ENCODE measurements around a stretch of chr2.

DNA sequence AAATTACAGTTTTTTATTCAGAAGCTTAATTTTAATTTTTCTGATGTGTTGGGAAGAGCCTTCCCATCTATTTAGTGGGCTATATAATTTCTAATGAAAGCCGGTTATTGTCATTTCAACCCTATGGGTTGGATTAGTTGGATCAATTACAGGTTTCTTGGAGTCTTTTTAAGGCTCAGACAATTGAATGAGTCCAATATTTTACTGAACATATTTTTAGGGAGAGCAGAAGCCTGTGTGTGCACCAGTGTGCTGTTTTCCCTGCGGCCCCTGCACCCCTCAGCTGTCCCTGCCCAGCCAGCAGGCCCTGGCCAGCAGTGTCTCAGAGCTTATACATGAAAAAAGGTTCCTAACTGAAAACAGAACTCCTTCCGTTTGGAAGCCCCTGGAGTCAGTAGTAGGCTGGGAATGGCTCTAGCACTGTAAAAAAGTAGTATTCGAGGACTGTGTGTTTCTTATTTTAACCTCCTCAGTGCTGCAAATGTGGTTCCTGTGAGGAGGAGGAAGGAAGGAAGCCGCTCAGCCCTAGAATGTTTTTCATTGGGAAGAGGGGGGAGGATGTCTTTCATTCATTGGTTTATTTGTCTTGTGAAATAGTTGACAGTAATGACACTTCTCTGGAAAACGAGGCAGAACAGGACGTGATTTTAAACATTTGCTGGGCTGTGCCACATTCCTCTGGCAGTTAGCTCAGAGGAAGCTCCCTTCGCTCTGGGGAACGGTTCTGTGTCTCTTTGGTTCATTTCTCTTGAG, 103.4 kb downstream of the SPTBN1 start:
- PRO-cap = no peak

DNA sequence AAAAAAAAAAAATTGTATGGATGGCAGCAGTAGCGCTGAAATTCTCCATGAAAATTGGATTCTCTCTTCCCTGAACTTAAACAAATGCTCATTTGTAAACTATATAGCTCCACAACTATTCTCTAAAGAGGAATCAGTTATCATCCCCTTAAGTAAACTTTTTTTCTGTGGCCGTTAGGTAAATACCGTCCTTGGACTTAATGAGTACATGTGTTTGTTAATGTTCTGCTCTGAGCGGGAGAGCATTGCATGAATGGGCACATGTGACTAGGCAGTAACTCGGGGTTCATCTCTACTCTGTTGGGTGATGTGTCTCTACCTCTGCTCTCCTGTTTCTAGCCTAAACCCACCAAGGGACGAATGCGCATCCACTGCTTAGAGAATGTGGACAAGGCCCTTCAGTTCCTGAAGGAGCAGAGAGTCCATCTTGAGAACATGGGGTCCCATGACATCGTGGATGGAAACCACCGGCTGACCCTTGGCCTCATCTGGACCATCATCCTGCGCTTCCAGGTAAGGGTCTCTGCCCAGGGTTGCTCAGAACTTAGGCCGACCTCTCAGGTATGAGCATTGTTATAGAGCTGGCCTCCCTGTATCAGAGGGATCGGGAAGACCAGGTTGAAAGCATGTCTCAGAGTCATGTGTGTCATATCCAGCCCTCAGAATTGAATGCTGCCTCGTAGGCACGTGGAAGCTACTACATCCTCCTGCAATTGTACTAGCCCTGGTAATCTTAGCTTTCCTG, 111.5 kb upstream of the EML6 start:
- PRO-cap = no peak

DNA sequence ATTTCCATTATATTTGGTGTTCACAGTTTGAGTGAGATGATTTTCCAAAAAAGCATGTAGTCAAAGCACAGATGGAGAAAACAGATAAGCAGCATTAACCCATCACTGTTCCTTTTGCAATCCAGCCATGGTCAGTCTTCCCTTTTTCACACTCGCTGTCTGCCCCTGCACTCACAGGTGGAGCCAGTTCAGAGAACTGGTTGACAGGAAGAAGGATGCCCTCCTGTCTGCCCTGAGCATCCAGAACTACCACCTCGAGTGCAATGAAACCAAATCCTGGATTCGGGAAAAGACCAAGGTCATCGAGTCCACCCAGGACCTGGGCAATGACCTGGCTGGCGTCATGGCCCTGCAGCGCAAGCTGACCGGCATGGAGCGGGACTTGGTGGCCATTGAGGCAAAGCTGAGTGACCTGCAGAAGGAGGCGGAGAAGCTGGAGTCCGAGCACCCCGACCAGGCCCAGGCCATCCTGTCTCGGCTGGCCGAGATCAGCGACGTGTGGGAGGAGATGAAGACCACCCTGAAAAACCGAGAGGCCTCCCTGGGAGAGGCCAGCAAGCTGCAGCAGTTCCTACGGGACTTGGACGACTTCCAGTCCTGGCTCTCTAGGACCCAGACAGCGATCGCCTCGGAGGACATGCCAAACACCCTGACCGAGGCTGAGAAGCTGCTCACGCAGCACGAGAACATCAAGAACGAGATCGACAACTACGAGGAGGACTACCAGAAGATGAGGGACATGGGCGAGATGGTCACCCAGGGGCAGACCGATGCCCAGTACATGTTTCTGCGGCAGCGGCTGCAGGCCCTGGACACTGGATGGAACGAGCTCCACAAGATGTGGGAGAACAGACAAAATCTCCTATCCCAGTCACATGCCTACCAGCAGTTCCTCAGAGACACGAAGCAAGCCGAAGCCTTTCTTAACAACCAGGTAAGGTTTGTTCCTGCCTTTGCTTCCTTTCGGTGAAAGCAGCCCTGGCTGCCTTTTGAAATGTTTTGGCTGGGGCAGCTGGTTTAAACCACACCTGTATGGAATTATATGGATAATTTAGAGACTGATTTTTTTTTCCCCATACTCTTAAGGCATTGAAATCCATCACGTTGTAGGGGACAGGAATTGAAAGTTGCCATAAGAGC, 92.4 kb upstream of the EML6 start:
- PRO-cap = no peak

DNA sequence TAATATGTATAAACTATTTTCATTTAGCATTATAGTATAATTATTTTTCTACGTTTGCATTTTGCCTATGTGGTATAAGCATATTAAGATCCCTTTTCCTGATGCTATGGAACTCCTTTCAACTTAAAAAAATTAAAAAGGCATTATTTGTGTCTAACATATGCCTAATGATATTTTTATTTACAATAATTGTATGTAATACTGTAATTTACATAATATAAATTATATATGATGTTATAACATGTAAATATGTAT, 87.4 kb upstream of the EML6 start:
- PRO-cap = no peak

DNA sequence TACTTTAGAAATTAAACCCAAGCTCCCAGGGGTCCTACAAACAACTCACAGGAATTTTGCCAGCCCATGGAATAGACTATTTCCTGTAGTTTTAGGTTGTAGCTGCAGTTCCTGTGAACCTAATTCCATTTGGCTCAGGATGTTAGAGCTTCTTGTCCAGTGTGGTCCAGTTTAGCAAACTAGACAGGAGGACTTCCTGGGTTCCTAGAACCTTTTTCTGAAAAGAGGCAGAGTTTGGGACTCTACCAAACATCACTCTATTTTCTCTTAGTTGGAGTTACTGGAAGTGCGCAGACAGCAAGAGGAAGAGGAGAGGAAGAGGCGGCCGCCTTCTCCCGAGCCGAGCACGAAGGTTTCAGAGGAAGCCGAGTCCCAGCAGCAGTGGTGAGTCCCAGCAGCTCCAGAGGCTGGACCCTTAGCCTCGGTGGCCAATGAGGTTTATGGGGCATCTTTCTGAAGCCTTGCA, 64.5 kb upstream of the EML6 start:
- PRO-cap = no peak

DNA sequence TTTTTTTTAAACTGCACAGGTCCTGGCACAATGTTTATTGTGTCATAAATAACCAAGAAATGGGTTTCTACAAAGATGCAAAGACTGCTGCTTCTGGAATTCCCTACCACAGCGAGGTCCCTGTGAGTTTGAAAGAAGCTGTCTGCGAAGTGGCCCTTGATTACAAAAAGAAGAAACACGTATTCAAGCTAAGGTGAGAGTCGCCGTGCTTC, 57.7 kb upstream of the EML6 start:
- PRO-cap = no peak

DNA sequence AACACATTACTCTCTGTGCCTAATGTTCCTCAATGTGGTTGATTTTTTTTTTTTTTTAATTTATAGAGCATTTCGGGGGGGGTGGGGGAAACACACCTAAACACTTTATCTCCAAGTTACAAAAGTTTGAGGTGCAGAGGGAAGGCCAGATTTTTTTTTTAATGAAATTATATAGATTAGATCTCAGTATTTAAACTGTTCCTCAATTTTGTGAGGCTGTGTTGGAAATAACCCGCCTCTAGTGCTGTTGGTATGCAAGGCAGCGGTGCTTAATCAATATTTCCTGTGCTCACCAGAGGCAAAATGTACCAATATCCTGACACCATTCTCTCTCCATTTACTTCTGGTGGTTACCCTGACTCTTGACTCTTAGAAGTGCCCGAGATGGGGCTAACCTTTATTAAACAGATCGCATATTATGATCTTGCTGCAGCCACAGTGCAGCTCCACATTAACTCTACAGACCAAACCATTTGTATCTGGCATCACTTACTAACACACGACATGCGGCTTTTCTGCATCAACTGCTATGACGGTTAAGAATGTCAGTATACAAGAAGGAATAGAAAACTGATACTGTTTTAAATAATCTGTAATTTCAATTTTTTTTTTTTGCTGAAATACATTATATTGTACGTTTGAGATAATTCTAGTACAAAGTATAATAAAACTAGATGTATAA, 54.7 kb upstream of the EML6 start:
- PRO-cap = no peak

GRCh38 chr2:54722560-54723041, 861 bp upstream of the EML6 start:
- PRO-cap = no peak

- PRO-cap = no peak
Observed at GRCh38 chr2:54724441-54725256, 1.2 kb downstream of the EML6 start.

DNA sequence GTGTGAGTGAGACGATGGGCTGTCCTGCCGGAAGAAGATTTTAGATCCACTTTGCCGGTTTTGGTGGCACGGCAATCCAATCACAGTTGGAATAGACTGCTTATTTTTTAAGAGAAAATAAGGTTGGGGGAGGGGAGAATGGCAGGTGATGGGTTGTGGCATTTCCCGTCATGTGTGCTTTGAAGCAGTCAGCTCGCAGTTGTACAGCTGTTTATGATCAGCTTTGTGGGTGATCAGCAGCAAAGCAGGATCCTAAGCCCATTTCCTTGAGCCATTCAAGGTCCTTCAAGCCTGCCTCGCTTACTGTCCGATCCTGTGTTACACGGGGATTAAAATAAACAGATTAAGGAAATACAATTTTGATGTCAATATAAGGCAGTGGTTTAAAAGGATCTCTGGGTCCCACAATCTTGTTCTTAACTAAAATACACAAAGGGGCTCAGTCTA, 152.3 kb downstream of the RTN4 start:
- PRO-cap = no peak

DNA sequence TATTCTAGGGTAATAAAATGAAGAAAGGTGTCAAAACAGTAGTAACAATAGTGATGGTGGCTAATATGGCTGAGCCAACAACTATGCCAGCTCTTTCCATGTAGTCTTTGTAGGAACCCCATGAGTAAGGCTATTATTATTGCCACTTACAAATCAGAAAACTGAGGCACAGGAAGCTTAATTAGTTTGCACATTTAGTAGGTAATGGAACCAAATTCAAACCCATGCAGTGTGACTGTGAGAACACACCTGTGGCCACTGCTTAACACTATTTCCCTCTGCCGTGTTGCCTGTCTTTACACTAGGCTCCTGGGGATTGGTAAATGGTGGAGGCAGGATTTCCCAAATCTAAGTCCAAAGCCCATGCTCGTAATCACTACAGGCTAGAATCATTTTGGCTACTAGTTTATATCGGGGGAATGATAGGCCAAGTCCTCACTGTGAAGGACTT, 149.2 kb downstream of the RTN4 start:
- PRO-cap = no peak

- PRO-cap = no peak
Observed at GRCh38 chr2:54904761-54905094, 145.5 kb downstream of the RTN4 start.

DNA sequence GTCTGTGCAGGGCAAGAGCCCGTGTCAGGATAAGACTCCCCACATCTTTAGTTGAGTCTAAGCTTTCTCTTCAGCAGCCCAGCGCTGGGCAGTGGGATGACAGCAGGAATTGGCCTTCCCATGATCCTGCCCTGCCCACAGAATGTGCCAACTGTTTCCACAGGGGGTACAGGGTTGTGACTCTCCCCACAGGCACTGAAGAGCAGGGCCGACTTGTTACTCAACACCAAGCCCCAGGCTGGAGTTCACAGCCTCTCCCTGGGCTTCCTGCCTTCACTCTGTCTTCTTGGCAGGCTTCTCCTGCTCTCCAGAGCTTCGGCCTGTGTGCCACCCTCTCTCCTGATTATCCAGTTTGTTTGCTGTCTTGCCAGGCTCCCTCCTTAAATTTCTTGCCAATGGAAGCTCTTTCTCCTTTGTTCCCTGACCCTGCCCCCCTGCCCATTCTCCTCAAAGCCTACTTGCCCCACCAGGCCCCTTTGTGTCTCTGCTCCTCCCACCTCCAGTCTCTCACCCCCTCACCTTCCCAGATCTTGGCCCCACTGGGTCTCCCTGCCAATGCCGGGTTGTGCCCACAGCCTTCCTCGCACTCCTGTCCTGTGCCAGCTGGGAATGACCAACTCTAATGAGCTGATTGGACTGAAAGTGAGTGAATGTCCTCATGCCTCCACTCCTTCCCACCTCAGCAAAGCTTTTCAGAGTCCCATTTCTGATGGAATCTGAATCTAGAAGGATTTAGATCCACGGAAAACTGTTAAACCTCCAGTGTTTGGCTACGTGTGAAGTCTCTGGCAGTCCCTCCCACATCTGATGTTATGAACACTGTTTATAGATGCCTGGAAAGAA, 104.3 kb downstream of the RTN4 start:
- PRO-cap = unidirectional peak, minus-strand start at position 274 of the sequence; unidirectional peak, minus-strand start at position 316 of the sequence

GRCh38 chr2:54987082-54987975, 62.9 kb downstream of the RTN4 start:
- PRO-cap = no peak

DNA sequence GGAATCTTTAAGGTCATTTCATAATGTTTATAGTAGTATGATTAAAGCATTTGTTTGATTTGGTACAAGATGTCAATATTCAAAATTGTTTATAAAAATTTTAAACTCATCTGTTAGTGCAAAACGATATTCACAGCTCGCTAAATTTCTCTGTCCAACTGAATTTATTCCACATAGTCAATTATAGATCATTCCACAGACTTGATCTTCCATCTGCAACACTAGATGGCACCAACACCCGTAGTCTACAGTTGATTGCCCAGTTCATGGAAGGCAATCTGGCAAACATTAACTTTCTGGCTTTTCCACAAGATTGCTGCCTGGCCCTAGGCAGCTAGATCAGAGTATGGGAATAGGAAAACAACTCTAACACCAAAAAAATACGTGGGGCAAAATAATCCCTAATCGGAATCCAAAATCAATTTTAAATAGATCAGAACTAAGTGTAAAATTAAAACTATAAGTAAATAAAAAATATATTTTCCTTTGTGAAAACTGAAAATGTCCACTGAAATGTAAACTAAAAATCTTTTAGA, 35.3 kb downstream of the RTN4 start:
- PRO-cap = no peak

GRCh38 chr2:55047690-55048434, 2.4 kb downstream of the RTN4 start:
- PRO-cap = no peak

- PRO-cap = bidirectional peak, plus-strand start at chr2:55049492, minus-strand start at chr2:55049544; bidirectional peak, plus-strand start at chr2:55049753, minus-strand start at chr2:55049629
Observed at GRCh38 chr2:55049352-55049889, 830 bp downstream of the RTN4 start.

- PRO-cap = unidirectional peak, minus-strand start at chr2:55133734
Observed at GRCh38 chr2:55133652-55134387, 83.6 kb upstream of the RTN4 start.

GRCh38 chr2:55459585-55460229, 40.1 kb upstream of the CCDC88A start:
- PRO-cap = no peak

- PRO-cap = no peak
Observed at GRCh38 chr2:55519895-55520723, 591 bp downstream of the CFAP36 start.